Measurements from ENCODE around the gene RIOK1.

- PRO-cap = unidirectional peak, minus-strand start at chr6:7087253
These were observed 20.7 kb upstream of the RREB1 start for GRCh38 chr6:7087041-7087398.

- PRO-cap = no peak
These were observed 11.5 kb downstream of the RREB1 start for GRCh38 chr6:7119068-7119857.

DNA sequence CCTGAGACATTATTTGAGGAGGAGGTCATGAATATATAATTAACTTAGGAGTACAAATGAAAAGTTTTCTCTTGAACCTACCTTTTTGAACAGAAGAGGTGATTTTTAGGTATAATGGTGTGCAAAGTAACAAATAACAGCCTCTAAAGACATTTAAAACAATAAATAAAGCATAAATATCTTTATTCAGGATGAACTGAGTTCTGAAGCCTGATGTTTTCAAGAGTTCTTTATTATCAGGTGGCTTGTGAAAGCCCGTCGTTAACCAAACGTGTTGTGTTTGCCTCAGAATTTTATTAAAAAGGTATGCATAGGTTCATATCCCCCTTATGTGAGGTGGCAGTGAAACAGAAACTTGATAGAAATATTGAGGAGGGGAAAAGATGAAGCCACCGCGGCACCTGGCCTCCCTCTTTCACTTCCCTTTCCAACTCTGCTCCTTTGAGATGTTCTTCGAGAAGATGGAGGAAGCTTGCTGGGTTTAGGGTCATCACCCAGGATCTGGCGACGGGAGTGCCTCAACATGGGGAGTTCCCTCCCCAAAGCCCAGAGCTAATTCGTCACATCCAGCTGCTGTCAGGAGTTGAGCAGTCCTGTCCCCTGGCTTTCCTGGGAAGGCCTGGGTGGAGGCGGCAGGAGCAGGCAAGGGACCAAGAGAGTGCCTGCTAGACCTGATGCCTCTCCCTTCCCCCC is 29.0 kb downstream of the RREB1 start:
- PRO-cap = no peak

DNA sequence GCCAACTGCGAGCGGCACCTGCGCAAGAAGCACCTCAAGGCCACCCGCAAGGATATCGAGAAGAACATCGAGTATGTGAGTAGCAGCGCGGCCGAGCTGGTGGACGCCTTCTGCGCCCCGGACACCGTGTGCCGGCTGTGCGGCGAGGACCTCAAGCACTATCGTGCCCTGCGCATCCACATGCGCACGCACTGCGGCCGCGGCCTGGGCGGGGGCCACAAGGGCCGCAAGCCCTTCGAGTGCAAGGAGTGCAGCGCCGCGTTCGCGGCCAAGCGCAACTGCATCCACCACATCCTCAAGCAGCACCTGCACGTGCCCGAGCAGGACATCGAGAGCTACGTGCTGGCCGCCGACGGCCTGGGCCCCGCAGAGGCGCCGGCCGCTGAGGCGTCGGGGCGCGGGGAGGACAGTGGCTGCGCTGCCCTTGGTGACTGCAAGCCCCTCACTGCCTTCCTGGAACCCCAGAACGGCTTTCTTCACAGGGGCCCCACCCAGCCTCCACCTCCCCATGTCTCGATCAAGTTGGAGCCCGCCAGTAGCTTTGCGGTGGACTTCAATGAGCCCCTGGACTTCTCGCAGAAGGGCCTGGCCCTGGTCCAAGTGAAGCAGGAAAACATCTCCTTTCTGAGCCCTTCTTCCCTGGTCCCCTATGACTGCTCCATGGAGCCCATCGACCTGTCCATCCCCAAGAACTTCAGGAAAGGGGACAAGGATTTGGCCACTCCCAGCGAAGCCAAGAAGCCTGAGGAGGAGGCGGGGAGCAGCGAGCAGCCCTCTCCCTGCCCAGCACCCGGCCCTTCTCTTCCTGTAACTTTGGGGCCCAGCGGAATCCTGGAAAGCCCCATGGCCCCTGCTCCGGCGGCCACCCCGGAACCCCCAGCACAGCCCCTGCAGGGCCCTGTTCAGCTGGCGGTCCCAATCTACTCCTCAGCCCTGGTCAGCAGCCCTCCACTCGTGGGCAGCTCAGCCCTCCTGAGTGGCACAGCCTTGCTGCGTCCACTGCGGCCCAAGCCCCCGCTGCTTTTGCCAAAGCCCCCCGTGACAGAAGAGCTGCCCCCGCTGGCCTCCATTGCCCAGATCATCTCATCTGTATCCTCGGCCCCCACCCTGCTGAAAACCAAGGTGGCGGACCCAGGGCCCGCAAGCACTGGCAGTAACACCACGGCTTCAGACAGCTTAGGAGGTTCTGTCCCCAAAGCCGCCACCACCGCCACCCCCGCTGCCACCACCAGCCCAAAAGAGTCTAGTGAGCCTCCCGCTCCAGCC is 82.3 kb downstream of the SSR1 start:
- PRO-cap = no peak

DNA sequence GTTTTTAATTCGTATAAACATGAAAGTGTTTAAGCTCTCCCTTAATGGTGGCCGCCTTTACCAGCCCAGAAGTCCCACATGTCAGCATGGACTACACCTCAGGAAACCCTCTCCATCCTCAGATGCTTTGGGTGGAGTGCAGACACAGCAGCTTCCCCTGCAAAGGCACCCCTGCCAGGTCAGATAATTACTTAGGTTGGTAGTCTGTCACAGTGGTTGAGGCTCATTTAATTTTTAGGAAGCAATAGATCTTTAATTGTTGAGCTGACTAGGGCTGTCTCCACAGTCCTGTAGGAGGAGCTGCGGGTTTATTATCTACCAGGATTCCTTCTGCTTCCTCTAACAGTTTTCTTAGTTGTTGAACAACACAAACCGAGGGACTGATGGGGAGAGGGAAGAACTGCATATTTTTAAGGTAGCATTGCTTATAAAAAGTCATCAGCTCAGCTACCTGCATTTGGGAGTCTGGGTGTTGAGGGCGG is 69.9 kb downstream of the SSR1 start:
- PRO-cap = no peak

DNA sequence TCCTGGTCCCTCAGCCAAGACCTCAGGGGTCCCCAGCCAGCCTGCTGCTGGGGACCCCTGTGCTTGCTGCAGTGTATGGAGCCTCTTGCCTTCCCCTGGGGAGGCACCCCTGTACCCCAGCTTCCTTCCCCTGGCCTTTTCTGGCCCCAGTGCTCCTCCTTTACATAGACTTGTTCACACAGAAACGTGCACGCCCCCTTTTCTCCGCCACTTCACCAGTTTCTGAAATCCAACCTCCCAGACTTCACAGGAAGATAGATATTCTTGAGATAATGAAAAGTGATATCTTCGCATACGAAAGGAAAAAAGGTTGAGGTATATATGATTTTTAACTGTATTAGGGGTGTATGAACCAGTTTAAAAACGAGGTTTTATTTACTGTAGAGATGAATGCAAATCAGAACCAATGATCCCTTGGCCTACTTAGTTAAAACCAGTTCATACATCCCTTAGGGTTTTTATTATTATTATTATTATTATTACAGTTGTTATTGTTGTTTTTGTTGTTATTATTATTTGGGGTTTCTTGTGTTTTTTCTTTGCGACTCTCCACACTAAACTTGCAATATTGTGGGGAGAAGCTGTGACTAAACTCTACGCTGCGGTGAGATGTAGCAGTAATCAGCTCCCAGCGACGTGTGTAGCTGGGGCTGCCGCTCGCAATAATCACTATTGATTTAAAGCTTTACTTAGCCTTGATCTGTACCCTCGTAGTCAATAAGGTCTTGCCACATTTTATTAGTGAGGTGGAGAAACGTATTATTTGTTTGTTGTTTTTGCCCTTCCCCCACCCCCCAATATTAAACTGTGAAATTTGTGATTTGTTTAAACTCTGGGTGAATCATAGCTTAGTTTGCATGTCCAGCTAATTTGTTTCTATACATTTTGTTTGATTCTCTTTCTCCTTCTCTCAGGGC is 62.2 kb downstream of the SSR1 start:
- PRO-cap = no peak

GRCh38 chr6:7254877-7255558 is 58.0 kb downstream of the SSR1 start:
- PRO-cap = no peak

- PRO-cap = no peak
These were observed 45.2 kb downstream of the SSR1 start for GRCh38 chr6:7267796-7268223.

DNA sequence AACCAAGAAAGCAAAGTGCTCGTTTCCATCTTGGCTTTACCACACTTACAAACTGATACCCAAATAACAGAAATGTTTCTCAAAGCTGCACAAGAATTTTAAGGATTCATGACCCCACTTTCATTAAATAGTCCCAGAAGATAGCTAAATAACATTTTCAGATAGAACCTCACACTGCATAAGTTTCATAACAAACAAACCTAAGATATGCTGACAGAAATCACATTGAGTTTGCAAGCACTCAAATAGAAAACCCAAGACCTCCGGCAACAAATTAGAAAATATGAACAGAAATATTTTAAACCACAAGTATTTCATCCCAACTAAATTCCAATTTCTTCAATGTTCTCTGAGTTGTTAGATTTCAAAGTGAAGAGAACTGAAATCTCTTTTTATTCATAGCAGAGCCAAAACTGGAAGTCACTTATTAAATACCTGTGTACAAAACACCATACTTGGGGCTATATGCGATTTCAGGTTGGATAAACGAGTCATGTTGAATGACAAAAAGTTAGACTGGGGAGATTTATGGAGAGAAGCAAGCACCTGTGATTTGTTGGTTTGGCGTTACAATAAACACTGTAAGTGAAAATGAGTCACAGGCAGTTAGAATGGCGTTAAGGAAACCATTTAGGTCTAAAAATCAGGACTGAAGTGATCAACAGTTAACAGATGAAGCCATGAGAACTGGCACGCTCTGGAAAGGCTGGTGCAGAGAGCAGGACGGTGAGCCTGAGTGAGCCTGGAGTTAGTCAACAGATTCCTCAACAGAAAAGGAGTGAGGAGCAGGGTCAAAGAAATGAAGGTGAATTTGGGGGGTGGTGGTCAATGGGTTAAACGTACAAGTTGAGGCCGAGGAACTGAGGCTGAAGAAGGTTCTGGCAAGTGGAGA is 31.5 kb downstream of the SSR1 start:
- PRO-cap = no peak

- PRO-cap = no peak
These were observed 2.3 kb upstream of the SSR1 start for GRCh38 chr6:7314863-7316051.

DNA sequence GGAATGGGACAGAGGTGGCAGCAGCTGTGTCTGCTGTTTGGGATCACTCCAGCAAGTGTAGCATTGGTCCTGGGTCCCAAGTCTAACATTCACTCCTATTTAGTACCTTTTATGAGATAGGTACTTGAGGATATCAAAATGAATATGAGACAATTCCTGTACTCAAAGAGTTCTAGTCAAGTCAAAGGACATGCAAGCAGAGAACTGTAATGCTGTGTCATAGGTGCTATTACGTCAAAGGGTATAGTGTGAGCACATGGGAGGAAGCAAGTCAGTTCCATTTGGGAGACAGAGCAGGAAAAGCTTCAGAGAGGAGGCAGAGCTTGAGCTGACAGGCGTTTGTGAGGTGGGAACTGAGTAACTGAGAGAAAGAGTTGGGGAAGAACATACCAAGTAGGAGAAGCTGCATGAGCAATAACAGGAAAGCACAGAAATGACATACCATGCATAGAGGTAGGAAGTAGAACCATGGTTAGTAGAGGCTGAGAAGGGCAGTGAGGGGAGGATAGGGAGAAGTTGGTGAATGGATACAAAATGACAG is 15.2 kb upstream of the SSR1 start:
- PRO-cap = no peak

DNA sequence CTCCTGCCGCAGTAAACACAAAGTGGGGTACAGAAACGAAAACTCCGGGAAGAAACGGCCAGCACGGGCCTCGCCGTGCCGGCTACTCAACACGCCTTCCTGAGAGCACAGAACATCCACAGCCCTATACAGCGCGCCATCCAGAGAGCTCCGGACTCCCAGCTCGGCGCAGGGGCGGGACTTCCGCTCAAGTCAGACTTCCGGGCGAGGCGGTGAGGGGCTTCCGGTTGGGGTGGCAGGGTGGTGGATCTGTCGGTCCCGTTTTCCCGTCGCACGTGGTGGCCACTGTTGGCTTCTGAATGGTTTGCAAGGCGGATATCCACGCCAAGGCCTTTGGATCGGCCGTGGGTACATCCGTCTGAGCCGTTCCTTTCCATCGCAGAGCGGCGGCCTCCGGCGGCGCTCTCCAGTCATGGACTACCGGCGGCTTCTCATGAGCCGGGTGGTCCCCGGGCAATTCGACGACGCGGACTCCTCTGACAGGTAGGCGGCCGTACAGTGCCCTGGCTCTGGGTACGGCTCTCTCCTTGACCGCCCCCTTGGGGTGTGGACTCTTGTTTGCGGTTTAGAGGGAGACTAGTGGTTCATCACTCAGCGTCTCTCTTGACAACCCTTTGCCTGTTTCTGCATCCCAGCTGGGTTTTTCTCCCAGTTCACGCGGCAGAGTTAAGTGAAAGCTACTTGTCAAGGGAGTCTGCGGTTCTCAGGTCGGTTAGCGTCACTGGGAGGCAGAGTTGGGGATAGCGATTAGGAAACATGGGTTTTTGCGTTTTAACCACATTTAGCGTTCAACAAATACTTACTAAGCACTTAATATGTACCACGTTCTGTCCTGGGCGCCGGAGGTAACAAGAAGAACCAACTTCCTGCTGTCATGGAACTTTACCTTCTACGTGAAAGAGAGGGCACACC is at the start of gene RIOK1:
Gene RIOK1, plus strand, starts transcription at position 218 of the 912 bp plus-strand sequence.
- PRO-cap = bidirectional peak, plus-strand start at position 220 of the sequence, minus-strand start at position 182 of the sequence; bidirectional peak, plus-strand start at position 697 of the sequence, minus-strand start at position 478 of the sequence

- PRO-cap = no peak
These were observed 23.1 kb downstream of the RIOK1 start for GRCh38 chr6:7412759-7413152.

- PRO-cap = no peak
These were observed 22.0 kb upstream of the DSP start for GRCh38 chr6:7519453-7519791.

DNA sequence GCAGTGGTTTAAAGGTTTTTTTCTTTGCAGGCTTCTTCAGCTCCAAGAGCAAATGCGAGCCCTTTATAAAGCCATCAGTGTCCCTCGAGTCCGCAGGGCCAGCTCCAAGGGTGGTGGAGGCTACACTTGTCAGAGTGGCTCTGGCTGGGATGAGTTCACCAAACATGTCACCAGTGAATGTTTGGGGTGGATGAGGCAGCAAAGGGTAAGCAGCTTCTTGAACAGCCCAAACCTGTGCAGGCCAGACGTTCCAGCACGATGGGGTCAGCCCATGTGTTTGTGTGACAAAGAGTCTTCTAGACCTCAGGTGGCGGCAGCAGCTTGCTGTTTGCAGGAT is 17.7 kb downstream of the DSP start:
- PRO-cap = no peak

GRCh38 chr6:7582532-7583383 is 7.2 kb upstream of the SNRNP48 start:
- PRO-cap = no peak

- PRO-cap = no peak
These were observed 52.7 kb downstream of the SNRNP48 start for GRCh38 chr6:7642672-7643136.

- PRO-cap = no peak
These were observed 1.7 kb downstream of the BMP6 start for GRCh38 chr6:7727662-7727924.

- PRO-cap = bidirectional peak, plus-strand start at chr6:7910176, minus-strand start at chr6:7910096
These were observed 1.1 kb downstream of the TXNDC5 start for GRCh38 chr6:7909149-7910296.

DNA sequence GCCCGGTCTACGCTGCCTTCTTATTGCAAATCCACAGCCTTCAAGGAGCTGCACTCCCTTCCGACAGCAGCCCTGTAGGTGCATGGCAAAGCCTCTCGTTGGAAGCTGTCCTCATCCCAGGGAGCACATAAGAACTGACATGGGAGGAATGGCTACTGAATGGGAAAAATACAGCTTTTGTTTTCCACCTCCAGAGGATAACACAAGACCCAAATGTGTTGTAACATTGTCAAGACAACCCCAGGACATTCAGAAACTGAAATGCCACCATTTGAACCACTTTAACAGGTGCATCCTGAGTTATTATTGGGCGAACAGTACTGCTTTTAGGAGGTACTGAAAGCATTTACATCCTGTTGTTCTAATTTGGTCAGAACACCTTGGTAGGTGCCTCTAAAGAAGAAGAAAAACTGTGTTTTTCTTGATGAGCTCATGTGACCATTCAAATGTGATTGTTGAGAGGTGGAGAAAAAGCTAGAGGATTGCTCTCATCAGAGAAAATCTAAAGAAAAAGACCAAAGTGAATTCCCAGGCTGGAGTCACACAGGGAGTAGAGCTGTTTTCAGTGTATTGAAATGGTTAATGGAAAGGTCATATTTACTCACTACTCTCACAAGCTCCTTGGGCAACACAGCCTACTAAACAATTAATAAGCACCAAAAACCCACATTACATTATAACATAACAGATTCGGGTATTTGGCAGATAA is 6.4 kb upstream of the TXNDC5 start:
- PRO-cap = no peak

Data from left lung (tissue), 1 donor.